SJSA1 (cell line): ENCODE data around the gene EPS15.

- RAMPAGE, long total RNA: no peak
Observed at GRCh38 chr1:51394191-51394701, 63.9 kb upstream of the TTC39A start.

DNA sequence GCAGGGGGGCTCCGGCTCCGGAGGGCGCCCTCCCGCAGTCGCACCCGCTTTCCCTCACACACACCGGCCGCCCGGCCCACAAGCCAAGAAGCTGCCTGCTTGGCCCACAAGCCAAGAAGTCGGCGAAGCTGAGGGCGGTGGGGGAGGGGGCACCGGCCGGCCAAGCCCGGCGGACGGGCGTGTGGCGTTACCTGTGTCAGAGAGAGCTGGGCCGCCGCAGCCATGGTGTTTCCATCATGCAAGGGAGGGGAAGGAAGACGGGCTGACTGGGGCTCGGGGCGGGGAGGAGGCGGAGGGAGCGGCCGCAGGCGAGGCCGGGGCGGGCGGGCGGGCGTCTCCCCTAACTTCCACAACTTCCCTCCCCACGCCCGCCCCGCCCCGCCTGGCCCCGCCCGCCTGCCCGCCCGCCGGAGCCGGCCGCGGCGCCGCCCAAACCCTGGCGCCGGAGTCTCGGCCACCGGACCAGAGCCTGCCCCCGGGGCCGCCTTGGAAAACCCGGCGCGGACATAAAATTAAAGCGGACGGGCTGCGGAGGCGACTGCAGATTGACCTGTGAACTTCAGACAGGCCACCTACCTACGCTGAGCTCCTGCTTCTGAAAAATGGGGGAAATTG lies at the start of gene EPS15:
Gene EPS15 (minus strand): TSS at position 259 of the 615 bp plus-strand sequence.
- RAMPAGE, long total RNA: no peak

- RAMPAGE, long total RNA: no peak
Observed at GRCh38 chr1:51576804-51577362, 40.0 kb upstream of the OSBPL9 start.

DNA sequence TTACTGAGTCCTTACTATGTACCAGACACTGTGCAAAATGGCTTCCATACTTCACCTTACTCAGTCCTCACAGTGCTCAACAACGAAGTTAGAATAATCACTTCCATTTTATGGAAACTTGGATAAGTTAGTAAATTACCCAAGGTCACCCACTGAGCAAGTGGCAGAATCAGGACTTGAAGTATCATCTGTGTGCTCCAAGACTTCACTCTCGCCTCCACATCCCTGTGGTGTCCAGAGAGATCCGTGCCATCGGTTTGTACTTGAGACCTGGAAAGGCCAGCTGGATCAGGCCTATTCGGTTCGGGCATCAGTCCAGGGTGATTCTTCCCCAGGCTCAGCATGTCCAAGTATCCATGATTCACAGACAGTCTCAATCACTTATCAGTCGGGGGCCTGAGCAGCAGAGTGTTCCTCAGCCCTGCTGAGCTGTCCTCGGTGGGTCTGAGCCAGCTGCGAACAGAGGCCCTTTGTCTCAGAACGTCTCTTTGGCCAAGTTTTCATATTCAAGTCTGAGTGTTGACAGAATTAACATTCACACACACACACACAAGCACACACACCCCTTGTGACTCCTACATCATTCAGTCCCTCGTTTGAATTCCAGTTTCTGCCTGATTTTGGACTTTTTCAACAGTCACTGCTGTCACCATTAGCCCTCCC lies 33.5 kb upstream of the OSBPL9 start:
- RAMPAGE, long total RNA: no peak

DNA sequence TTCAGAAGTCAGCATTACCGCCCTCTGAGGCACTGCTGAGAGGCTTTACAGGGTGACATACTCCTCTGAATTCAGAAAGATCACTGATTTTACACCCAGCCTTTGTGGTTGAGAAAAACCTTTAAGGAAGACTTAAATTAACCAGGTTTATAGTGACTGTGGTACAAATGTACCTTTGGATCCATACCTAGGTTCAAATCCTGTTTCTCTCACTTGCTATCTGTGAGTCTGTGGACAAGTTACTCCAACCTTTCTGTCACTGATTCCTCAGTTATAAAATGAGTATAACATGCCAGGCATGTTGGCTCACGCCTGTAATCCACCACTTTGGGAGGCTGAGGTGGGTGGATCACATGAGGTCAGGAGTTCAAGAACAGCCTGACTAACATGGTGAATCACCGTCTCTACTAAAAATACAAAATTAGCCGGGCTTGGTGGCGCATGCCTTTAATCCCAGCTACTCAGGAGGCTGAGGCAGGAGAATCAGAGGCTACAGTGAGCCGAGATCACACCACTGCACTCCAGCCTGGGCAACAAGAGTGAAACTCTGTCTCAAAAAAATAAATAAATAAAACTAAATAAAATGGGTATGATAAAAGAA lies 20.1 kb downstream of the OSBPL9 start:
- RAMPAGE, long total RNA: no peak

DNA sequence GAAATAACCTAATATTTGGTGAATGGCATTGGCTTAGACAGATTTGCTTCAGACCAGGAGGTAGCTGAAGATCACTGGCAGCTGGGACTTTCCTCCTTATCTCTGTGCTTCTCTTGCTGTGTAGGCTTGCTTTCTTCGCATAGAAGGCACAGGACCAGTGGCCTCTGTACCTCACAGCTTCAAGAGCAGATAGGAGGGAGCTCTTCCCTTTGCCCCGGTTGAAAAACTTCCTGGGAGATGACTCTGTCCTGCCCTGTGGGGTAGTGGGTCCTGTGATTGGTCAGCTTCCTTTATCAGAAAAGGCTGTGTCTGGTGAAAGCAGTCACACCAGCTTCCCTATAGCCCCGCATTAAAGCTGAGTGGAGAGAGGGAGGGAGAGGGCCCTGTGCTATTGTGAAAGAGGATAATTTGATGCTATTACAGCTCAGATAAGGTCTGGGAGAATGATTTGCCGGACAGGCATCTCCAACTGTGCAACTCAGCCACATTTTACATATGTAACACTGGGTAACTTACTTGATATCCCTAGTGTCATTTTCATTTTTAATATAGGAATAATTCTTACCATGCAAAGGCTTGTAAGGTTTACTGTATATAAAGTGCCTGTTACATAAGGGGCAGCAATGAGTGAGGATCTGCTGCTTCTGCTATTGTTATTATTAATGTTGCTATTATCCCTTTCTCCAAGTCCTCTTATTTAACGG lies 31.5 kb downstream of the OSBPL9 start:
- RAMPAGE, long total RNA: no peak

GRCh38 chr1:51661669-51662380 lies 44.9 kb downstream of the OSBPL9 start:
- RAMPAGE, long total RNA: no peak

DNA sequence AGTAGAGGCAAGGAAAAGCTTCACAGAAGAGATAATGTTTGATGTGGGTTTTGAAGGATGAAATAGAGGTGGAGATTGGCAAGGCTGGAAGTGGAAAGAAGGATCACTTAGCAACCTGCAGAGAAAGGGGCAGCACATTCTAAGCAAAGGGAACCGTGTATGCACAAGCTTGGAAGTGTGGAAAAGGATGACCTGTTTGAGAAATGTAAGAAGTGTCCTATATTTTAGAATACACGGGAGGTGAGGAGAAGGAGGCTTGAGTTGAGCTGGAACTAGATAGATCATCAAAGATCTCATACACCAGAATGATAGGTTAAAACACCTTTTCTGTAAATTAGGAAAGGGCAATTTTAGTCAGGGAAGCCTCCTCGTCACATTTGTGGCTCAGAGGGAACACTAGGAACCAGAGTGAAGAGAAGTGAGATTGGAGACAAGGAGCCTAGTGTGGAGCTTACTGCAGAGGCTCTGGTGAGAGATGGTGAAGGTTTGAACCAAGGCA lies 70.6 kb downstream of the OSBPL9 start:
- RAMPAGE, long total RNA: no peak

- RAMPAGE, long total RNA: no peak
Observed at GRCh38 chr1:51728966-51729728, 112.3 kb downstream of the OSBPL9 start.

GRCh38 chr1:51792959-51793933 lies 85.3 kb downstream of the NRDC start:
- RAMPAGE, long total RNA: no peak

- RAMPAGE, long total RNA: no peak
Observed at GRCh38 chr1:52032575-52033650, 697 bp downstream of the KTI12 start.

- RAMPAGE, long total RNA: no peak
Observed at GRCh38 chr1:52140795-52141337, 1.0 kb upstream of the ZFYVE9 start.

DNA sequence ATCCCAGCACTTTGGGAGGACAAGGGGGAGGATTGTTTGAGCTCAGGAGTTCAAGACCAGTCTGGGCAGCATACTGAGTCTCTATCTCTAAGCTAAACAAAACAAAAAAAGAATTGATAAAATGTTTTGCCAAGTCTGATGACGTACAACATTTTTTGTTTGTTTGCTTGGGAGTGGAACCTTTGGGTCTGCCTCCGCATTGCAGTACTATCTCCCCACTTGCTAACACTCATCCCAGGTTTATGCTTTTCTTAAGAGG lies 42.9 kb downstream of the ZFYVE9 start:
- RAMPAGE, long total RNA: no peak

DNA sequence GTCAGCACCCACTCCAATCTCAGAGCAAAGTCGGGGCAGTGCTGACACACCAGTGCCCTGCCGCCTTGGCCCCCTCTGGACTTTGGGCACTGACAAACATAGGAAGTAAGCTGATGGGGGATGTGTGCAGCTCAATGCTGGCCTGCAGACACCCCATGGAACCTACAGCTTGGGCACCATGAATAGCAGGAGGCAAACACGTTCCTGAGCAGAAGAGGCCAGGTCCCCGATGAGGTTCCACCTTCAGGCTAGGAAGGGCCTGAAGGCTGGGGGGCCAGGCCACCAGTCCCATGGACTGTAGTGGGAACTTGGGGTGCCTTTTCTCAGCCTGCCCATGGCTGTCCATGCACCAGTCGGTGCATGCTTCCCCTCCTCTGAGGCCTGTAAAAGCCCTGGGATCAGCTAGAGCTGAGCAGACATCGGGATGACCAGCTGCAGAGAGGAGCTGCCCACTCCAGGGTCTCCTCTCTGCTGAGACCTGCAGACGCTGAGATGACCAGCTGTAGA lies 60.1 kb downstream of the CC2D1B start:
- RAMPAGE, long total RNA: no peak

DNA sequence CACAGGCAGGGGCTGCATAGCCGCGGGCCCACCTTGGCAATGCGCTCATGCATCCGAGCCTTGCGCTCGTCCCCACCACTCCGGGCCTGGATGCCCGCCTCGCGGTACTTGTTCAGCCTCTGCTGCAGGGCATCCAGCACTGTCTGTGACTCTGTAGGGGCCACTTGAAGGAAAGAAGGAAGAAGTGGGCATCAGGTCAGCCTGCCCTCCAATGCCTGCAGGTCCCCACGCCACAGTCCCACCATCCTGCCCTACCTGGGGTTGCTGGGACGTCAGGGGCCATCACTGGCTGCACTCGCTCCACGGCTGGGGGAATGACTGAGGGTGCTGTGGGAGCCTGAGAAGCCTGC lies 7.0 kb downstream of the CC2D1B start:
- RAMPAGE, long total RNA: no peak

GRCh38 chr1:52636487-52637477 lies 3.8 kb downstream of the SHISAL2A start:
- RAMPAGE, long total RNA: no peak

GRCh38 chr1:52698688-52699004 lies 499 bp upstream of the COA7 start:
- RAMPAGE, long total RNA: no peak

DNA sequence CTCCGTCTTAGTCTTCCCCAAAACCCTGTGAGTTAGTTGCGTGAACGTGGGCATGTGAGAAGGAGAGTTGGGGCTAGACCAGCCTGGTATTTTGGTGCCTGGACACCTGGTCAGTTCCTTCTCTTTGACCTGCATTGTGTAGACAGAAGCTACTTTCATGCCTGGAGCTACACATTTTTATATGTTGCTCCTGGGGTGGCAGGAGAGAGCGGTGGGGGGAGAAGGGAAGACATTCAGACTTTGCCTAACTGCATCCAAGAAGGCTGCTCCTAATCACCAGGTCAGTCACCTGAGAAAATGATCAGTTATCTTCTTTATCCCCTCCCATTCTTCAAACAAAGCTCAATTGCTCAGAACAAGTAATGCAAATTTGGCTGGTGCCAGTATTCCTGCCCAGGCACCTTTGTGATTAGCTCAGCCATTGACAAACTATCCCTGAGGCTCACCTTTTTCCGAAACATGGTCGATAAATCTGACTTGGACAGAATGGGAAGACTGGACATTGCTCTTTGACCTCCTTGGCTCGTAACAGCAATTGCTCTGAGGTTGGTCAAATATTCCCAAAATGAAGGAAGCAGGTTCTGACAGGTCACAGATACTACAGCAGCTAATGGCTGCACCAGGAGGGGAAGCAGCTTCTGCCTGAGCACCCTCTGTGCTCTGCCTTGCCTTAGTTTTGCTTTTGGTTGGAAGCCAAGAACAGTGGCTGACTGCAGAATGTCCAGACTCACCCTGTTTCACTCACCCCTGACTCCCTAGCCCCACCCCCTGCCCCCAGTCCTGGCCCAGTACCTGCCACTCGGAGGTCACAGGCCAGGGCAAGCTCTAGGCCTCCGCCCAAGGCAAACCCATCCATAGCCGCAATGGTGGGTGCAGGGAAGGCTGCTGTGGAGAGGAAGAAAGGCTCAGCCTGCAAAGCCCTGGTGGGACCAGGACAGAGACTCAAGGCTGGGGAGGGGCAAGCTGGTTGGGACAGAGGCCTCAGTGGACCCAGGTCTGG lies 15.5 kb downstream of the ECHDC2 start:
- RAMPAGE, long total RNA: no peak

DNA sequence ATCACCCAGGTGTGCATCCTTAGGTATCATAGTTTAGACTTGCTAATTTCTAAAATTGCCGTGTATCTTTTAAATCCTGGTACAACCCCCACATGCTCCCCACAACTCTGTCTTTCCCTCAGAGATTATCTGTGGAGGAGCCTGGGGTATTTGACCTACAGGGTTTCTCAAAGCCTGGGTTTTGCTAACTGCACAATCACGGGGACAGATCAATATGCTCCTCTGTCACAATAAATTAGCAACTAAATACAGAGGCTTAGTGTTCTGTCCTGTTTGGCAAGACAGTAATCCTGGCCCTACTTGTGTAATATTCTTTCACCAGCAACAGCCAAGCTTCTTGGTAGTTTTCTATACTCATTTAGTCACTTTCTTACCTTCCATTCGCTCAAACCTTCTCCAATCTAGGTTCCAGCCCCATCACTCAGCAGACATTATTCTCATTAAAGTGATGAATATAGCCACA lies 8.5 kb downstream of the ECHDC2 start:
- RAMPAGE, long total RNA: no peak

DNA sequence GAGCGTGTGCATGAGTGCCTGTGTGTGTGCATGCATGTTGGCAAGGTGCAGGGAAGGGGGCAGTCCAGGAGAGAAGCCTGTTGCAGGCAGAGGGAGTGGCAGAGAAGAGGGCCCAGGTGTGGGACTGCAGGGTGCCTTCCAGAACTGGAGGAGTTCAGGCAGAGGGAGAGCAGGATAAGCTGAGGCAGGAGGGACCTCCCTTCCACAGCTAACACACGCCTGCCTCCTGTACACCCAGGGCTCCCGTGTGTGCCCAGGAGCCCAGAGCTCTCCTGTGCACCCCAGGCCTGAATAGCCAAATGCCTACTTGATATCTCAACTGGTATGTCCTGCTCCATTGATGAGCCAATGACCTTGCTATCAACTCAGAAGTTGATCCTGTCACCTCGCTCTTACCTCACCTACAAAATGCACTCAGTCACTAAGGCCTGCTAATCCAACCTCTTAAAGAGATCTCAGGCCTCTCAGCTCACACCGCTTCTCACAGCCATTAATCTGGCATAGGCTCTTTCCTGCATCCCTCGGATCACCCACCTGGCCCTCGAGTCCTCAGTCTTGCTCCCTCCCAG lies 7.1 kb downstream of the ECHDC2 start:
- RAMPAGE, long total RNA: no peak